Hair follicular keratinocyte (primary cell): ENCODE measurements around the genes IRS1, SCYGR5 and DAW1.

DNA sequence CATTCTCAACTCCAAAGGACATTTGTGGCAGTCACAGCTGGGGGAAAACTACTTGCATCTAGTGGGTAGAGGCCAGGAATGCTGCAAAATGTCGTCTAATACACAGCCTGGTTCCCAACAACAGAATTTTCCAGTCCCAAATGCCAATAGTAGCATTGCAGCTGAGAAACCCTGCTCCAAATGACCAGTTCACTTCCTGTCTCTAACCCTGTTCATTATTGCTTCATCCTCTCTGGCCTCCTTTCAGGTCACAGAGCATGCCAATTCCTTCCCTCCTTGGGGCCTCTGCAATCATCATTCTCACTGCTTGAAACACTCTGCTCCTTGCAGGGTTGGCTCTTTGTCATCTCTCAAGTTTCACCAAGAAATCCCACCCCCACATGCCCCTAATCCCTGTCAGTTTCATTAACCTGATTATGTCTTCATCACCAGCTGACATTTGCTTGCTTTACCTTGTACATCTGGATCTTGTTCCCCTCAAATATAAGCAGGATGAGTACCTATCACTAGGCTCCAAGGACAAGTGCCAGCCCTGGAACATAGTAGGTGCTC lies 139.0 kb downstream of the IRS1 start:
- RAMPAGE, long total RNA = no peak

DNA sequence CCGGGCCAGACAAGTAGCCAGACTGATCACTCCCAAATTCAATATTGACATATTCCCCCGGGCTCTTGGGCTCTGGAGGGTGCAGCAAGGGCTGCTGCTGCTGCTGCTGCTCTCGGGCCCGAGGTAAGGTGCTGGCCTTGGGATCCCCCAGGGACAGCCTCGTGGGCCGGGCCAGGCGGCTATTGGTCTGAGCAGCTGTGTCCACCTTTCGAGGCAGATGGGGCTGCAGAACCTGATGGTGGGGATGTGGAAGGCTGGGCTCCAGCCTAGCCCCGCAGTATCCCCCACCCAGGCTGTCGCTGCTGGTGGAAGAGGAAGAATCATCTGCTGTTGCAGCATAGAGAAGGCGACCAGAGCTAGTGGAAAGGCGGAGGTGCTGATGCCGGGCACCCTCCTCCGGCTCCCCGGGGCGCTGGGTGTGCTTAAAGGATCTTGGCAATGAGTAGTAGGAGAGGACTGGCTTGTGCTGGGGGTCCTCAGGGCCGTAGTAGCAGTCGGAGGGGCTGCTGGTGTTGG lies 3.6 kb downstream of the IRS1 start:
- RAMPAGE, long total RNA = no peak

DNA sequence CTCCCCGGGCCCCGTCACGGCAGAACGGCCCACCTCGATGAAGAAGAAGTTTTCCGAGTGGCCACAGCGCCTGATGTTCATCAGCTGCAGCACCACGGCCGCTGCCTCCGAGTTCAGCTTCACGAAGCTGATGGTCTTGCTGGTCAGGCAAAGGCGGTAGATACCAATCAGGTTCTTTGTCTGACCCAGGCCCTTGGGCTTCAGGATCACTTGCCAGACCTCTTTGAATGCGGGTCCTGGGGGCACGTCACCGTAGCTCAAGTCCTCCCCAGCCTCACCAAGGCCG lies 1.6 kb downstream of the IRS1 start:
- RAMPAGE, long total RNA = no peak

DNA sequence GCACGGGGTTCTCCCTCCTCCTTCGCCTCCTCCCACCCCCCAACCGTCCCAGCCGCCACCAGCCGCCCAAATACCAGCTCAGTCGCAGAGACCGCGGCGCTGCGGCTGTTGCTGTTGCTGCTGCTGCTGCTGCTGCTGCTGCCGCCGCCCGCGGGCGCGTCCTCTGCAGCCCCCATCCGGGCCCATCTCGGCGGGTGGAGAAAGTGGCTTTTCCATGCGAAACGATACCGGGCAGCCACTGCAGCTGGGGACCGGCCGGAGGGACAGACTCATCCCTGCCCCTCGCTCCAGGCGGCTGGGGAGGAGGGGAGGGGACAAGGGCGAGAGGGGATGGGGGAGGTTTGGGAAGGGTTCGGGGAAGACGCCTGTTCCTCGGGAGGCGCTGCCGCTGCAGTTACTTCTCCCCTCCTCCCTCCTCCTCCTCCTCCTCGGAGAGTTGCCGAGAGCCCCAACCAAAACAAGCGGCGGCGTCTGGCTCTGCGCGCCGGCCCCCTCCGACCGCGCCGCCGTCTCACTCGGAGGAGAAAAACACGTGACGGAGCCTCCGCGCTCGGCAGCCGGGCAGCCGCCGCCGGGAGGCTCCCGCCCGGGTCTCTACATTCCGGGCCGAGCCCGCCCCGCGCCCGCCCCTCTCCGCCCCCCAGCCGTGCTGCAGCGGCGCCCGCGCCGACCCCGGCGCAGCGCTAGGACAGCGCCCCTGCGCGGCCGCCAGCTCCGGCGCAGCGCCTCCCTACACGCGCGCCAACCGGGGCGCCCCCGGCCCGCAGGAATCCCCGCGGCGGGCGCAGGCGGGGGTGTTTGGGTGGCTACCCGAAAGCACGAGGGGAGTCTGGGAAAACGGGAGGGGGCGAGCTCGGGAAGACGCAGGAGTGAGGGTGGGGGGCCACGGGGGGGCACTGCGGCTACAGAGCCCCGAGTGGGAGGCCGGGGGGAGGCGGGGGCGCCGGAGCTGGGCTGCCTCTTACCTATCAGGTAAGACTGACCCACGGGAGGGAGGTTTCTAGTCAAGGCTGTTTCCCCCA lies at the start of gene IRS1:
Gene IRS1 (minus strand): TSS at position 570 of the 1,022 bp plus-strand sequence.
- RAMPAGE, long total RNA = no peak

DNA sequence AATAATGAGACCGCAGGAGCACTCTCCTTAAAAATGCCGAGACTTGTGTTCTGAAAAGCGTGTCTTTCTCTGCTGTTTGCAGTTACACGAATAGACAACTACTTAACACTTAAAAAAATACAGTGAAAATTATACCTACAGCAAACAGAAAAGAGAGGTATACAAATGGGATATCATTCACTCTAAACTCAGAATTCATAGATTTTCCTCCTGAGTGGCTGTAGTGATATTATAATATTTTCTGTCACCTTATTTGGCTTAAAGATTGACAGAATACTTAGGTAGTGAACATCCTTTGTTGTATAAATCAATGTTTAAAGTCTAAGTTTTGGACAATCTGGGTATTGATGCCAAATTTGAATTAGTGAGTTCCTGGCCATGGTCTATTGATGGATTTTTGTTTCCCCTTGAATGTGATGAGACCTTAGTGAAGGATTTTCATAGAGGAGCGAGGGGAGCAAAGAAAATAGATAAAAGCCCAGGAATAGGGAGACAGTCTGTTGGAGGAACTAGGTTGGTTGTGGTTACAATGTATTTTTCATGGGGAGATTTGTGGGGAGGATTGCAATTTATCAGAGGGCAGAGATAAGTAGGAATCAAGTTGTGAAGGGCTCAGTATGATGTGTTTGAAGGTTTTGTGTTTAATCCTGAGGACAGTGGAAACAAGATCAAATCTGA lies 108.8 kb downstream of the RHBDD1 start:
- RAMPAGE, long total RNA = no peak

GRCh38 chr2:227164867-227165328 lies 474 bp downstream of the COL4A3 start:
- RAMPAGE, long total RNA = no peak

DNA sequence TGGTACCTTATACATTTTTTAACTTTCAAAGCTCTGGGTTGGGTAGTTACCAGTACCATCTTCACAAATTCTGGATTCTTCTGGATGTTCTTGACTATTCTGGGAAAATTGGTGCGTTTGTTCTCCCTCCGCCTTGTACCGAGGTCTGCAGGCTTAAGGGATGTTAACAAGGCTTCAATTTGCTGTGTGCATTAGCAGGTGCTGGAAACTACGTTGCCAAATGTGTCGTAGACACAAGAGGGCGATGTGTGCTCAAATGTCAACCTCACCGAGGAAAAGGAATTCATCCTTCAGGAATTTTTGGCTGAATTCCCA lies 18.2 kb upstream of the SCYGR1 start:
- RAMPAGE, long total RNA = no peak

DNA sequence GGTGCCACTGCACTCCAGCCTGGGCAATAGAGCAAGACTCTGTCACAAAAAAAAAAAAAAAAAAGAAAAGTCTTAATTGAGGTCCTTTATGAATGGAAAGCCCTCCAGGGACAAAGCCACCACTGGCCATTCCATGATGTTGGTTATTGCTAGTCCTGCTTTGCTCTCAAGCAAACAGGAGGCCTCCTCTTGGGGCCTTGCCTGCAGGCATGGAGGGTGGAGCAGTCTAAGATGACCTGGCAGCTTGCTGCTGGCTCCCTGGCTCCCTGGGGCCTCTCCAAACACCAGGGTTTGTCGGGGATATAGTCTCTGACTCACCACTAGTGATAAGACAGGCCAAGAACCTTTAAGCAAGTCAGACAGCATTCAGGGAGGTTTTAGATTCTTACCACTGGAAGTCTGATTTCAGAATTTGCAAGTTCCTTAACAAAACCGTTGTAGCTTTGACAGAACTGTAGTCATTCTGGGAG lies 5.8 kb upstream of the AGFG1 start:
- RAMPAGE, long total RNA = no peak

GRCh38 chr2:227666632-227666831 lies at the start of gene SCYGR5:
Gene SCYGR5 (plus strand): TSS chr2:227666804.
- RAMPAGE, long total RNA = no peak

DNA sequence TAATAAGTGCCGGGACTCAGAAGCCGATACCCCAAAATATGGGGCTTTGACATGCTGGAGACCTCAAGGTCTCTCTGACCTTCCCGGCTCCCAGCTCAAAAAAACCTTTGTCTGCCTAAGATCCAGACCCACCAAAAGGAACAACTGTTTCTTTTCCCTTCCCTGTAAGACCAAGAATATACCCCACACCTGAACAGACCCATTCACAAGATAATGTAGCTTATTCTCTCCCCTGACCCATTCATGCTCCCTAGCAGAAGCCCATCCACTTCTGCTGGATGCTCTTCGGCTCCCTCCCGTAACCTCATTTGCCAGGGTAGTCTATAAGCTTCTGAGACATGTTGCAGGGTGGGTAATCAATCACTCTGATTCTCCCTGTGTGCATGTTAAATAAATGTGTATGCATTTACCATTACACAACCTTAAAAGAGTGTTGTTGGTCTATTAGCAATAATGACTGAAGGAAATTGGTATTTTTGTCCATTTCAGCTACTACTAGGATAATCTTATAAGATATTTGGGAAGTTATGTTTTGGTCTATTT lies 1.4 kb downstream of the SLC19A3 start:
- RAMPAGE, long total RNA = no peak

- RAMPAGE, long total RNA = no peak
Measured at GRCh38 chr2:227796179-227796863, 17.3 kb upstream of the CCL20 start.

- RAMPAGE, long total RNA = no peak
Measured at GRCh38 chr2:227817791-227818699, 4.4 kb downstream of the CCL20 start.

DNA sequence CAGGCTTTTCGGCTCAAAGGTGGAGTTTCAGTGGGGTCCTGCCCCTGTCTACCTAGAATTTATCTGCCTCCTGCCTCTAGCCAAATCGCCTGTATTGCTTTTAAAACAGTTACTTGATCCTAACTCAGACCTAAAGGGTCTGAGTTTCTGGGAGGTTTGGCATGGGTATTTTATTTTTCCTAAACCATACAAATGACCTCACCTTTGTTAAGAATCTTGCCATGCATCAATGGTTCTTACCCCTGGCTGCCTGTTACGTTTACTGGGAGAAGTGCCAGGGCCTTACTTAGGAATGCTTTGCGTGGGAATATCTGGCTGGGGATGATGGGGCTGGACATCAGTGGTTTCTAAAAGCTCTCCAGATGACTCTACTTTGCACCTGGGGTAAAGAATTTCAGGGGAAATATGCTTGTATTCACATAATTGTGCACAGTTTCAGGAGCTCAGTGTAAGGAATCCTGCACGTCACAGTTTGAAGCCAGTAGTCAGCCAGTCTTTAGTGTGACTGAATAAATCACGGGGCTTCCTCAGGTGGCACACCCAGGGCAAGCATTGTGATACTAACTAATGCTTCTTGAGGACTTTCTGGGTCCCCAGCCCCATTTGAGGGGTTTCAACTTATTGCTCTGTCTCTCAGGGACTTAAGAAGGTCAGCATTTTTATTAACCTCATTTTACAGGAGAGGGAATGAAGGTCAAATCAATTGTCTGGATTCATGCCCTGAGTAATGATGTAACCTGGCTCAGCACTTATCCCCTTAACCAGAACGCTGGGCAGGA lies 18.2 kb upstream of the DAW1 start:
- RAMPAGE, long total RNA = no peak

DNA sequence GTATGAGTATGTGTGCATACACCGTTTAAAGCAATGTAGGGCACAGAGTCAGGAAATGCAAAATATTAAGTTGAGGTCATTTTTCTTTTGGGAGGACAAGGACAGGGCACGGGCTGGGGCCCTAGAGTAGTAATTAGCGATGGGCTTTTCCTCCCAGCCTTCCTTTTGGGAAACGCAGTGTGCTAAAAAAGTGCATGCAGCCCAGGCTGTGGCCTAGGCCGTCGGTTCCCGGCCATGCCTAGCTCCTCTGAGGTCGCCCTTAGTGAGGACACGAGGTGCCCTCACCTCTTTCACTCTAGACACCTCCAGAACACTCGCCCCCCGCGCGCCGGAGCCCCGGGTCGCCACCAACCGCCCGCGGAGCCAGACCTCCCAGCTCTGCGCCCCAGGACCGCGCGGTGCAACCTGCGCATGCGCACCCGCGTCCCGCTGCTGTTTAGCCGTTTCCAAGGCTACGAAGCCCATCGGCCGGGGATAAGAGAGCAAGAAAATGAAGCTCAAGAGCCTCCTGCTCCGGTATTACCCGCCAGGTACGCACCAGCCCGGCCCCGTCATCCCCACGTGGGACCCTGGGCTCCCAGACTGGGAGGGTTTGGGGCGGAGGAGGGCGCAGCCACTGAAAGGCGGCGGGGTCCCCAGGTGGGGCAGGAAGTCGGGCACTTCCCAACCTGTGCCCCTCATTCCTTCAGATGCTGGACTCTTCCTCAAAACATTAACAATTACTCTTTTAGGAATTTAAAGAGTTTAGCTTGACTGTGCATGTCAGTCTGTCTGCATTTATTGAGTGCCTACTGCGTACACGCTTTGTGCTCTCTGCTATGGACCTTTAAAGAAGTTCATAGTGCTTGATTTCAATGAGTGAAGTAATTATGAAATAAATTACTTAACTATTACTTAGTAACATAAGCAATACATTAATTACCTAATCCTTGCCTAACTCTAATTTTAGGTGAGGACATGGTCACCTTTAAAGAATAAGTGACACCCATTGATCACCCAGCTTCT lies at the start of gene DAW1:
Gene DAW1 (plus strand): TSS at position 432 of the 1,005 bp plus-strand sequence.
- RAMPAGE, long total RNA = no peak

DNA sequence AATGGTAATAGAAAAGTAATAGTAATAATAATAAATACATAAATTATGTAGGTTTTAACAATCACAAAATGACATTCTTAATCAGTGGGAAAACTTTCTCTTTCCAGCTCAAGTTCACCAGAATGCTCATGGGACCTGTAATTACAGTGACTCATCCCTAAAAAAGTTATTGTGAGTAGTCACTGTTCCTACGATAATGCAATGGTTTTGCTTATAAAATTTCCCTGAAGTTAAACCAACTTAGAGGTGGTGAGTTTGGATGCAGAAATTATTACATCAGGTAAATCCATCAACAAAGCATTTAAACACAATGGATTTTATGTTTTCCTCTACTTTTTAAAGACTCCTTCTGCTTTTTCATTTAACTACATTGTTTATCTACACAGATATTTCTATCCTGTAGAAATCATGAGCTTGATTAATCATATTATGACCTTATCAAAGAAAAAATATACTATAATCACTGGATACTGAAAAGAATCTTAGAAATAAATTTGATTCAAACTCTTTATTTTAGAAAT lies 502.2 kb downstream of the PID1 start:
- RAMPAGE, long total RNA = no peak

DNA sequence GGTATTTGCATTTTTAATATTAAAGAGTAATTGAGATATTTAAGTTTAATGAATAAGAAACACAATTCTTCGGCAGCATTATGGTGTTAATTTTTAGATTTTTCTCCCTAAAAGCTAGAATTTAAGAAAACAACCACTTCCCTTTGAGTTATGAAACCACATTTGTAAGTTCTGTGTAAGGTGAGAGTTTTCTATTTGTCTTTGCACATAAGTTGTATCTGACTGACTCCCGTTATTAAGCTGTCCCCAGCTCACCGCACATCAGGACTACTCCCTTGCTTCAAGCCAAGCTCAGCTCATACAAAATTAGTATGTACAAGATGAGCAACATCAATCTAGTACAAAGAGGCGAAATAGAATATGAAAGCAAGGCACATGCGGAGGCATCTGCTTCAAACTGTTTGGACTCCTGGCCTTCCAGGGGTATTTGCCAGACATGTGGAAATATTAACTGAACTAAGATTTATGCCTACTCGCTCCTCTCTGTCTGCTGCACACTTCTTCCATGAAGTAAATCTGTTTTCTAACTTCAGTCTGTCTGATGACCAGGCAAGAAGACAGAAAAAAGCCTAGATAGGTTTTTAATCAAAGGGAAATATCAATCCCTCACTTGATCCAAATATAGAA lies 499.9 kb downstream of the PID1 start:
- RAMPAGE, long total RNA = no peak

GRCh38 chr2:229127590-229128328 lies 143.3 kb downstream of the PID1 start:
- RAMPAGE, long total RNA = no peak

DNA sequence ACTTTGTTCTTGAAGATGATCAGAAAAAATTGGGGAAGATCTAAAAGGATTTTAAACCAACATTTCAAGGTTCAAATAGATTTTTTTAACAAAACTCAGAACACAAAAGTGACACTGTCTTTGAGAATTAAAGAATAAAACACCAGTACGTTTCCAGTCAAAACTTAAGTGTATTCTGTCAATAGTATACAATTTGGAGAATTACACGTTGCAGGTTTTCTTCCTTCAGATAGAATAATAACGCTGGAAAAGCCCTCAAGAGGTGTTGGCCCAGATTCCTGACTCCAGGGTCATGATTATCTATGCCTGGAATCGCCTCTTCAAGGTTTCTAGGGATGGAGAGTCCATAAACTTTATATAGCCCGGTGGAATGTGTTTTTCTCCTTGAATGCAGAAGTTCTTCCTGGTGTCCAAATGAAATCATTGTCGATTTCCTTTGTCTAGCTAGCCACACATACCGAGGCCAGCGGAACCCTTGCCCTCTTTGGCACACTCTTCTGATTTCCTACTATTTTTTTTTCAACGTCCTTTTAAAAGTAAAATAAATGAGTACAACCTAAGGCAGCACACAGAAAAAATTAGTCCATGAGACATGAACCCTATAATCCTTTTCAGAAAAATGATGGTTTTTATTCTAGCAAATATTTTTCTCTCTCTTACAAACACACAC lies 117.9 kb downstream of the PID1 start:
- RAMPAGE, long total RNA = no peak

DNA sequence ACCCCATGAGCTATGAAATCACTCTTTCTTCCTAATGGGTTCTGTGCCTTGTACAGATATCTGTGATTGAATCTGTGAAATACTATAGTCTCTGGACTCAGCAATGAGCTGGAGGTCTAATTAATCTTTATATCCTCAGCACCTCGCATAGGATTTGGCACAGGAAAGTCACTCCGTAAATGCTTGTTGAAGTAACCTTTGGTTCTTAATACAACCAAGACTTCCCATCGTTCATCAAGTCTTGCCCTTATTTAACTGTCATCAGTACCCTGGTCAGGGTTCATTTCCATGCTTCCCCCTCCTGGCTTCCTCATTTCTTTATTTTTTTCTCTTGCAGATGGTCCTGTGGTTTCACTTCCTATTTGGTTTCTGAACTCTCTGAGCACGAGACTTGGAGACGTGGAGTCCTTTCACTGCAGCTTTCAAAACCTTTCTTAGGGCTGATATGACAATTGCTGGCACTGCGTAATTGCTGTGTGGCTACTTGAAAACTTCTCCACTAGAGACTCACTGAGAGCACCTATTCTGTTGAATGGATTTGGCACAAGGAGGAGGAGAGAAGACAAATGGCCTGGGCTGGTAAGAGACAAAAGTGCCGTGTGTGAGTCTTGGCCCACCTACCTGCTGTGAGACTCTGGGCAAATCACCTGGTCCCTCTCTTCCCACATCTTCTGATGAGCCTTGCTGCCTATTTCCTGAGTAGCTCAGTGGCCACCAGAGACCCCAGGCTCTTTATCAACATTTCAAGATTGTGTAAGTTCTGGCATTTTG lies 59.9 kb upstream of the PID1 start:
- RAMPAGE, long total RNA = no peak

GRCh38 chr2:229407053-229407626 lies 136.1 kb upstream of the PID1 start:
- RAMPAGE, long total RNA = no peak